Choroid plexus epithelial cell (primary cell): ENCODE results near the genes GGA1, EIF3L and TMEM184B.

DNA sequence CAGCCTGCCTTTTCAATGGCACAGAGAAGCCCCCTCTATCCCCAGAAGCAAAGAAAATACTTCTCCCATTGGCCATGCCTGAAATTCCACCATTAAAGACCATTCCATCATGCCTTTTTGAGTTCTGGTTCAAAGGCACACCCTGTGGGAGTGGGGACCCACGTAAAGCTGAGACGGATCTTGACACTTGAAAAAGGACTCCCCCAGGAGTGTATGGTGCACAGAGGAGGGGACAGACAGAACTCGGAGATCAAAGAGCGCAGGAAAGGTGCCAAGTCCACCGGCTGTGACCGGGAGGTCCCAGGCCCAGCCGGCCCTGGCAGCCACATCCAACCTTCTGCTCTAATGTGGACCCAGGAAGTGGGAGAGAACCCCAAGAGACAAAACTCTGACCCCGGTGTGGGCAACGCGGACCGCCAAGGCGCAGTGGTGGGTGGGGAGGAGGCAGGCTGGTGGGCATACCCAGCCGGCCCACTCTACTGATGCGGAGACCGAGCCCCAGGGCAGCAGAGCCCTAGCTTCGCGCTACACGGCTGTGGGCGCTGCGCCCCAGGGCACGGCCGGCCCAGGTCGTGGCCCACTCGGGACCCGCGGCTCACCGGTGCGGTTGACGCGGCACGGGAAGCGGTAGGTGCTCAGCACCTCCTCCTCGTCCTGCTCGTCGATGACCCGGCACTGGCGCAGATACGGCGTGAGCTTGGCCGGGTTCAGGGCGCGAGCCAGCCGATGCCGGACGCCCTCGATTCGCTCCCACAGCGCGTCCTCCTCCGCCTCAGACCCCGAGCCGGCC, 653 bp downstream of the CARD10 start:
- RRBS = 5% methylated on average over 37 of the region's 52 CpGs

- RRBS = no CpG with 5 or more reads among the region's 3 CpGs
These were observed 15.1 kb upstream of the CDC42EP1 start for GRCh38 chr22:37545185-37545667.

DNA sequence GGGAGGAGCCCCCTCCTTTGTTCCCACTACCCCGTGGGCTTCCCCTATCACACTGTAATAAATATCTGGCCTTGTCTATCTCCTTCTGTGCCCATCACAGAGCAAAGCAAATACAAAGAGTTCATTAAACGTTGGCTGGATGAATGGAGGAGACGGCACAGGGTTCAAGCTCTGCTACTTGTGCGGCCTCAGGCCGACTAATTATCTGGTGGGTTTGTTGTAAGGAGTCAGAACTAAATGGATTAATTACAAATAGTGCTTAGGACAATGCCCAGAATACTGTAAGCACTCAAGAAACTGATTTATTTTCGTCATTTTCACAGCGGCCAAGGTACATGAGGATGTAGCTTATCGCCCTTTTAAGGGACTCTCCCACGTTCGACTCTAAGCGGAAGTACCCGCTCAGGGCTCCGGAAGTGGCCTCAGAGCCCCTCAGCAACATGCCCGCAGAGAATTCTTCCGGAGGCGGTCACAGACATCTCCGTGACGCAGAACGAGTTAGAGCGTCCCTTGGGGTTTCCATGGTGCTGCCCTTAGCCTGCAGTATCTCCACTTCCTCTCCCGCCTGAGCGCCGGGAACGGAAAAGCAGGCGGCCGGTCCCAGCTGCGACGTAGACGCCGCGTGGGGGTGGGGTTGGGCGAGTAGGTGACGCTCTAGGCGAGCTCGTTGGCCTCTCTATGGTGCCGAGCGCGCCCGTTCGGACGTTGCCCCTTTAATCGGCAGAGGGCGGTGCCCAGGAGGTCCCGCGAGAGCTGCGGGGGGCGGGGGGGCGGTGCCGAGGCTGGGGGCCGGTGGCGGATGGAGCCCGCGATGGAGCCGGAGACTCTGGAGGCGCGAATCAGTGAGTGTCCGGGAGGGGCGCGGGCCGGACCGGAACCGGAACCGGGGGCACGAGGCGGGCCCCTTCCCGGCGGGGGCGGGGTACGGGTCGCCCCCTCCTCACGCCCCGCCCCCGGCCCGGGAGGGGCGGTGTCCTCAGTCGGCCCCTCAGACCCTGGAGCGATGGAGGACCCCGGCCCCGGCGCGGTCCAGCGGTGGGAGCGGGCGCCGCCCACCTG, at the start of gene GGA1:
Gene GGA1 (plus strand): TSS at position 773 of the 1,059 bp plus-strand sequence.
- RRBS = under 1% methylated on average over 24 of the region's 85 CpGs

DNA sequence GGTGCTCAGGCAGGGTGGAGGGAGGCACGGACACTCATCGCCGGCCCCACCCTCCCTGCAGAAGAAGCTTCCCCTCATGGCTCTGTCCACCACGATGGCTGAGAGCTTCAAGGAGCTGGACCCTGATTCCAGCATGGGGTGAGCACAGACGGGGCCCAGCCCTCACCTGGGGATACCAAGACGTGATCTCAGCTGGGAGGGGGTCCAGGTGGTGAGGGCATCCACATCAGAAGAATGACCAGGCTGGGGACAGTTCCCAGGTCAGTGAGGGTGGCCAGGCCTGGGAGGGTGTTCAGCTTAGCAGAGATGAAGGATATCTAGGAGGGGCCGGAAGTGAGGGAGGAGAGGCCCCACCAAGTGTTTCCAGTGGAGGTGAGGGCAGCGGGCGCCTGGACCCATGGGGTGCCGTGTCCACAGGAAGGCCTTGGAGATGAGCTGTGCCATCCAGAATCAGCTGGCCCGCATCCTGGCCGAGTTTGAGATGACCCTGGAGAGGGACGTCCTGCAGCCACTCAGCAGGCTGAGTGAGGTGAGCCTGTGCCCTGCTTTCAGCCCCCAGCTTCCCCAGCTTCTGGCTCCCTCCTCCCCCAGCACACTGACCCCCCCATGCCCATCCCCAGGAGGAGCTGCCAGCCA, 3.1 kb downstream of the SH3BP1 start:
- RRBS = no CpG with 5 or more reads among the region's 13 CpGs

DNA sequence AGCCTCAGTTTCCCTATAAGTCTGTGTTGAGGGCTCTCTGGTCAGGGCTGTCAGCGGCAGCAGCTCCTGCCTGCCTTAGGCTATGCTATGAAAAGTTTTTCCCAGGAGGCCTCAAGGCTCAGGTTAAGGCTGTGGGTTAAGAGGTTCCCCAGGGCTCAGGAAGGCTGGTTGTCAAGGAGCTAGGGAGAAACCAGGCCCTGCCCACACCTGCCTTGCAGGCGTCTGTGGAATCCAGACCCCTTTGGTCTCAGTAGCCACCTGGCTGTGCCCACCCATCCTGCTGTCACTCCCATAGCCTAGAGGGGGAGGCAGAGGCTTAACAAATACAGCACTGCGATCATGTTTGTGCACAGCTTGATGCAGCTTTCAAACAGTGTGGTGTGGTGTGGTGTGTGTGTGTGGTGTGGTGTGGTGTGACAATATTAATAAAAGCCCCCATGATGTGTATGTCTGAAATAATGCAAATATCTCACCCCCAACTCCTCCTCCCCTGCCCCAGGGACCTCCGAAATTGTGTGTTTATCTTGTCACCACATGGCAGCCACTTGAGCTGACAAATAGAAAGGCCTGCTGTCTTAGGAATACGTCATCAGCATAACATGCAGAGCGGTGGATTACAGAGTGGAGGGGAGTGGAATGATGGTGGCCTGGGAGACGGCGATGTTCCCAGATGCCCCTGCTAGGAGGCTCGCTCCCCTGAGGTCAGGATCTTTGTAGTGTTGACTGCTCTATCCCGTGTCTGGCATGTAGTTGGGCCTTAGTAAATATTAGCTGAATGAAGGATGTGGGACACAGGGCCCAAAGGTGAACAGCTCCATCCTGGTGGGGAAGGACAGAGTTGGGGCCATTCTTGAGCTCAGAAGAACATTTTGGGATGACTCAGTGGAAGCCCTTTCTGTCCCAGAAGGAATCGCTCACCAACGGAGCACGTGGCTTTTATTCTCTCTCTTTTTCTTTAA, 2.7 kb downstream of the PDXP start:
- RRBS = no CpG with 5 or more reads among the region's 13 CpGs

- RRBS = no CpG with 5 or more reads among the region's 10 CpGs
These were observed 45.6 kb downstream of the TRIOBP start for GRCh38 chr22:37742448-37742881.

- RRBS = no CpG with 5 or more reads among the region's 36 CpGs
These were observed 47.5 kb upstream of the H1-0 start for GRCh38 chr22:37757342-37758063.

GRCh38 chr22:37796168-37796383, 9.0 kb upstream of the H1-0 start:
- RRBS = no CpG with 5 or more reads among the region's 1 CpG

DNA sequence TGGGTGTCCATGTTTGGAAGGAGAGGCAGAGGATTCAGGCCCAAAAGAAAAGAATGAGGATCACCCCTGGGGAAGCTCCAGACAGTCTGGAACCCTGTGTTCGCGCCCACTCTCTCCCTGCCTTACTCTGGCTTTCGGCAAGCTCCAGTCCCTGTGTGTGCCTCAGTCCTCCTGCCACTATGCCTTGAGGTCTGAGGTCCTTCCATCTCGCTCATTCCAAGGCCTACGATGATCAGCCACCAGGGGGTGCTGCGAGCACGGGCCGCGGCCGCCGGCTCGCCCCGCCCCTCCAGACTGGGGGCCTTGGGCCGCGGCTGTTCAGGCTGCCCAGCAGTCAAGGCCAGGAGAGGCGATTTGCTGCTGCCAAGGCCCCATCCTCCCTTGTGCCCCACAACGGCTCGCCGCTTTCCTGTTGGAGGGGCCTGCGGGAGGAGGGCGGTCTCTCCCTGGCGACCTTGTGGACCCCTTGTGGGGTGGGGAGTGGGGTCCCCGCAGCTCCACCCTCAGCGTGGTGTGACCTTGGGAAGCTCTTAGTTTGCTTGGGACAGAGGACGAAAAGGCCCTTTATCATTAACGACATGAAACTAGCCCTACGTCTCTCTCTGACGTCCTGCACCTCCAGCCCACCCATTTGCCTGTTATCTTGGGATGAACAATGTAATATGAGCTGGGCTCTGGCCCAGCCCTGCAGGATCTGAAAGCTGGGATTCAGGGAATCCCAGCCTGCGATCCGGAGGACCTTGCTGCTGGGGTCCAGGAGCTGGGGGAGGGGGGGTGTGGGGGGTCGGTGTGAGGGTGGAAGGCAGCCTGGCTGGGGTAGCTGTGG, 5.4 kb upstream of the GALR3 start:
- RRBS = no CpG with 5 or more reads among the region's 31 CpGs

DNA sequence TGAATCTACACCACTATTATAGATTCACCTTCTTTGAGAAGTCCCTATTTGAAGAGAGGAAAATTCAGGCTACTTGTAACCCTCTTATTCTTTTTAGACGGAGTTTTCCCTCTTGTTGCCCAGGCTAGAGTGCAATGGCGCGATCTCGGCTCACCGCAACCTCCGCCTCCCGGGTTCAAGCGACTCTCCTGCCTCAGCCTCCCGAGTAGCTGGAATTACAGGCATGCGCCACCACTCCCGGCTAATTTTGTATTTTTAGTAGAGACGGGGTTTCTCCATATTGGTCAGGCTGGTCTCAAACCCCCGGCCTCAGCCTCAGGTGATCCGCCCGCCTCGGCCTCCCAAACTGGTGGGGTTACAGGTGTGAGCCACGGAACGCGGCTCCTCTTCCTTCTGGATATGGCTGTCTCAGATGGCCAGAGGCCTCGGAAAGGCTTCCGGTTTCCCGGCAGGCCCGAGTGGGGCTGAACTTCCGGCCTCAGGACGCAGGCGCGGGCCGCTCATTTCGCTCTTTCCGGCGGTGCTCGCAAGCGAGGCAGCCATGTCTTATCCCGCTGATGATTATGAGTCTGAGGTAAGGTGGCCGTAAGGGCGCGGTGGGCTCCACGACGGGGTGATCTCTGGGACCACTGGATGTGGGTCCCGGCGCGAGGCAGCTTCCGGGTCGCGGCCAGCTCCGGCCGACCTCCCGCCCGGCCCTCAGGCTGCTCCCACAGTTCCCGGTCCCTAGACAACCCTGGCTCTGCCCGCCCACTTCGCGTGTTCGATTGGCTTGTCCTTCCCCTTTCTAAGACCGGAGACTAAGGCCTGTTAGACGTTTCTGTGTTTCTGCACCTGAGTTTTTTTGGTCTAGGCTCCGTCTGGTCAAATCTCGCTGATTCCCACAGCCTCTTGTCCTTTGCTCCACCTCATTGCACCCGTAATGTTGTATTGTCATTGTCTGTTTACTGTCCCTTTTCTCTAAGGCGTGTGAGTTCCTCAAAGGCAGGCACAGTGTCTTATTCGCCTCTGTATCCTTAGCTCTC, at the start of gene EIF3L:
Gene EIF3L (plus strand): TSS at position 511 of the 1,025 bp plus-strand sequence.
- RRBS = 3% methylated on average over 11 of the region's 61 CpGs

DNA sequence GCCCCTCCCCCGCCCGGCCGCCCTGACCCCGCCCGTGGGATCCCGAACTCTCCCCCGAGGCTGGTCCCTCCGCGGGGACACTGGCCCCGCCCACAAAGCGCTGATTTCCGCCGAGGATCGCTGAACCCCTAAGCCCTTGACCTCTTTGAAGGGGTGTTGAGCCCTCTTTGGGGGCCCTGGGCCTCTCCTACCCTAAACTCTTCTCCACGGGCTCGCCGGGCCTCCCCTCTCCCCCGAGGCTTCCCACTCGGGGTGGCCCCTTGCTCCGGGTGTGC, 585 bp downstream of the MICALL1 start:
- RRBS = 4% methylated on average over 4 of the region's 20 CpGs

- RRBS = 2% methylated on average over 4 of the region's 12 CpGs
These were observed 19.6 kb downstream of the C22orf23 start for GRCh38 chr22:37933772-37934267.

- RRBS = no CpG with 5 or more reads among the region's 6 CpGs
These were observed 2.0 kb downstream of the SOX10 start for GRCh38 chr22:37982358-37982783.

DNA sequence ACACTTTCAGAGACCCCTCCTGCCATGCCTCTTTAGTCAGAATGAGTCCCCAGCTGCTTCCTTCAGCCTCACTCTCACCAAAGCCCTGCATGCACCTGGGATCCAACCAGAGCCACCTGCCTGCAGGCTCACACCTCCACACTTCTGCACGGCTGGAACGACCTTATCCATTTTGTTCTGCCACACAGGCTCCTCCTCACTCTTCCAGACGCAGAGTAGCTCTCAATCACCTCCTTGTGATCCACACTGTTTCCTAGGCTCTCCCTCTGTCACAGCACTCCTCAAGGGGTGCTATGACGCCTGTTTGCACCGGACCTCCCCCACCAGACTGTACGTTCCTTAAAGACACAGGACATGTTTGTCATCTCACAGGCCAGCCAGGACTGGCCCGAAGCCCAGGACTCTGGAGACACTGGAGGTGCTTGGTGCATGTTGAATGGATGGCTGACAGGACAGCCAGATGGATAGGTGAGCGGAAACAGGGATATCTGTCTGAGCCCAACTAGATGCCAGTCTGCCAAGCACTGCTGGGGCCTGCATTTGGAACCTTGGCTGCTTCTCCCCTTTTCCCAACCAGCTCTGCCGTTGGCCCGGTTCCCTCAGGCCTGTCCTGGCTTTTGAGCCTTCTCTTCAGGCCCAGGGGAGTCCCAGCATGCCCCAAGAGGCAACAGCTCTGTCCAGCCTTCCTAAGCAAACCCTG, 13.7 kb downstream of the PLA2G6 start:
- RRBS = no CpG with 5 or more reads among the region's 10 CpGs

- RRBS = no CpG with 5 or more reads among the region's 24 CpGs
These were observed 33.5 kb downstream of the TMEM184B start for GRCh38 chr22:38238901-38240053.

DNA sequence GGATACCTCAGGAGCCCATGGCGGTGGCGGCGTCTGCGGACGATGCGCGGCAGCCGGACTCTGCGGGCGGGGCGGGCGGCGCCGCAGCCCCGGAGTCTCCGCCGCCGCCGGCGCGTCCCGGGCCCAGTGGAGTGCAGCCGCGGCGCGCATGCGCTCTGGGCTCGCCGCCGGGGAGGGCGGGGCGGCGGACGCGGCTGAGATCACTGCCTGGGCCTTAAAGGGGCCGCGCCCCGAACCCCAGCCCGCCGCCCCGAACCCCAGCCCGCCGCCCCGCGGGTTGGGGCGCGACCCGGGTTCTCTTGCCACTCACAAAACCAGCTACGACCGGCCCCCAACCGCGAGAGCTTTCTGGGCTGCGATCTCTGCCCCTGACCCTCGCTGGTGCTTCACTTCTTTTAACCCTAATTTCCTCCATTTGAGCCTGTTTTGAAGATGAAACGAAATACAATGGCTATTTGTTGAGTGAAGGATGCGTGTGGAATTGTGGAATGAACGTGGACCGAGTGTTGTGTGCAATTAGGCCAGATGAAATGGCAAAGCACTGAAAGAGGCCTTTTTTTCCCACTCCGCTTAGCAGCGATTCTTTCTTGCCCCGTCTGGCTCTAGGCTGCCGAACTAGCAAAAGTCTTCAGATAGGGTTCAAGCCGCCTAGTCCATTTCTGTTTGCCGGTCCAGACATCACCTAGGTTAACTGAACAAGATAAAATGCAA, at the start of gene TMEM184B:
Gene TMEM184B (minus strand): TSS at position 133 of the 711 bp plus-strand sequence.
- RRBS = 1% methylated on average over 24 of the region's 64 CpGs

GRCh38 chr22:38295552-38296104, 21.6 kb downstream of the CSNK1E start:
- RRBS = no CpG with 5 or more reads among the region's 8 CpGs

DNA sequence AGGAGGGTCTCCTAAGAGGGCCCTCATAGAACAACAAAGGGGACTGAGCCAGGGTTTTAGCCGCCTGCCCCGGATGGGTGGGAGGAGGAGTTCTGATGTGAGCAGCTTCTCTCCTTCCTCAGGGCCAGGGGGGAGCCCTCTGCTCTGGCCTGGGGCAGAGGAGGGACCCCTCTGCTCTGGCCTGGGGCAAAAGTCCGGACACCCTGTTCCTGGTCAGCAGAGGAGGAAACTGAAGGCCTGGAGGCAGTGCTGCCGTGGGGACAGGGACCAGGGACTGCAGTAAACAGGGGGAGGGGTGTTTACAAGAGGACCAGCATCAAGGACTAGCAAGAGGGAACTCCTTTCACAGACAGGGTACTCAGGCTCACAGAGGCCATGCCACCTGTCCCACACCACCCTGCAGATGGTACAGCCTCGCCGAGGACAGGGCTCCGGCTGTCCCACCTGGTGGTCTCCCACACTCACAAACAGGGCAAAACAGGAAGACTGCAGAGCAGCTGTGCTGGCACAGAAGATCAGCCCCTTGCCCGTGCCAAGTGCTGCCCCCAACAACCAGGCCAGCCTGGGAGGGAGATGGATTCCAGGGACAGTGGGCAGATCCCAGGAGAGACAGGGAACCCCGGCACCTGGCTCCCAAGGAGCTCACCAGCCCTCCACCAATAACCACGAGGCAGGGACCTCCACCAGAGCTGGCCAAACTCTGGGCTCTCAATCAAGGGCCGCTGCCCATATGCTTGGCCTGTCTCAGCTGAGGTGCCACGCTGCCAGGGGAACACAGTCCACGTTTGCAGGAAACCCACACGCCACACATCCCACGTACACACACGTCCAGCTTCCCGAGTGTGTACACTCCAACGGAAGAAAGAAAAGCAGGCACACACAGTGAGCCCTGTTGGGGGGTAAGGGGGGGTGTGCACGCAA, 2.2 kb downstream of the CSNK1E start:
- RRBS = no CpG with 5 or more reads among the region's 19 CpGs

- RRBS = 3% methylated on average over 3 of the region's 10 CpGs
These were observed 1.6 kb downstream of the CSNK1E start for GRCh38 chr22:38315655-38316086.

- RRBS = no CpG with 5 or more reads among the region's 1 CpG
These were observed 16.7 kb downstream of the KDELR3 start for GRCh38 chr22:38484683-38484967.